Melanocyte of skin (primary cell): ENCODE measurements around a stretch of chr17.

- CAGE, long polyA plus RNA, 2 experiments, result no peak in any of the 2 experiments
Measured at GRCh38 chr17:40056572-40057001, 2.4 kb upstream of the MED24 start.

- CAGE, long polyA plus RNA, 2 experiments, result no peak in any of the 2 experiments
Measured at GRCh38 chr17:40063597-40063894, 781 bp downstream of the THRA start.

- CAGE, long polyA plus RNA, 2 experiments, result no peak in any of the 2 experiments
Measured at GRCh38 chr17:40097881-40098911, 2.2 kb downstream of the NR1D1 start.

DNA sequence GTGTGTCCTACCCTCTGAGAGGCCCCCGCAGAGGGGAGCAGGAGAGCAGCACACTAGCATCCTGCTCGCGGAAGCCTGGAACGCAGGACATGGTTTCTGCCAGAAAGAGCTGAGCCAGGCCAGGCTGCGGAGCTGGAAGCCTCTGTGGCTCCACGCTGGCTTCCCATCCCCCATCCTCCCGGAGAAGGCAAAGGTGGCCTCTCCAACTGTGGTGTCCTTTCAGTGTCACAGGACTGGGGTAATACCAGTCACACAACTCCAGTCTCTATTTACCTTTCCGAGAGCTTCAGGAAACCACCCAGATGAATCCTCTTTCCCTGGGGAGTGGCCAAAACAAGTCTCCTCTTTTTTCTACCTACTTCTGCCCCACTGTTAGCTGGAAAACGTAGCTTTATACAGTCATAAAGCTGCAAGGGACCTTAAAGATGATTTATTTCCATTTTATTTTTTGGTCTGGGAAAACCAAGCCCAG is 8.2 kb upstream of the MSL1 start:
- CAGE, long polyA plus RNA, 2 experiments, result no peak in any of the 2 experiments

DNA sequence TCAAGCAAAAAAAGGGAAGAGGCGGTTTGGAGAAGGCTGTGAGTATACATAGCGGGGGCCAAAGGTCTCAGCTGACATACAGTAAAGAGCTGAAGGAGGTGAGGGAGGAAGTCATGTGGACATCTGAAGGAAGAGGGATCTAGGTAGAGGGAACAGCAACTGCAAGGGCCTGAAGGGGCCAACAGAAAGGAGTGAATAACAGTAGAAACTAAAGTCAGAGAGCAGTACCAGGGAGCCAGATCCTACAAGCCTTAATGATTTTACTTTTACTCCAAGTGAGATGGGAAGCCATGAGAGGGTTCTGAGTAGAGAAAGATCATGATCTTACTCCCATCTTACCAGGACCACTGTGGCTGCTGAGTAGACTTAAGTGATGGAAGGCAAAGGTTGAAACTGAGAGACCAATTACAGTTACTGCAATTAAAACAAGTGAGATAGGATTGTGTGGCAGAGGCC is 3.5 kb upstream of the MSL1 start:
- CAGE, long polyA plus RNA, 2 experiments, result no peak in any of the 2 experiments

GRCh38 chr17:40124219-40124843 is 2.6 kb downstream of the MSL1 start:
- CAGE, long polyA plus RNA, 2 experiments, result no peak in any of the 2 experiments

DNA sequence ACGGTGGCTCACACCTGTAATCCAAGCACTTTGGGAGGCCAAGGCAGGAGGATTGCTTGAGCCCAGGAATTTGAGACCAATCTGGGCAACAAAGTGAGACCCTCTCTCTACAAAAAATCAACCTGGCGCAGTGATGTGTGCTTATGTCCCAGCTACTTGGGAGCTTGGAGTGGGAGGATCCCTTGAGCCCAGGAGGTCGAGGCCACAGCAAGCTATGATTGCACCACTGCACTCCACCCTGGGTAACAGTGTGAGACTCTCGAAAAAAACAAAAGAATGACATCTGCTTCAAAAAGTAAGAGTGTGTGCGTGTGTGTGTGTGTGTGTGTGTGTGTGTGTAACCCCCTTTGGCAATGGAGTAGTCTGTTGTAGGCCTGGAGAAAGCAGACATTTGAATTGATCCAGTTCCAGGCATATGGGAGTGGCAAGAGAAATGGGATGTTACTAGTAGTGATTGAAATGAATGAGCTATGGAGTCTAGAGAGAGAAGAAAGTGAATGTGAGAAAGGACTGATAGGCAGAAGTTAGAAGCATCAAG is 9.8 kb downstream of the CASC3 start:
- CAGE, long polyA plus RNA, 2 experiments, result no peak in any of the 2 experiments

DNA sequence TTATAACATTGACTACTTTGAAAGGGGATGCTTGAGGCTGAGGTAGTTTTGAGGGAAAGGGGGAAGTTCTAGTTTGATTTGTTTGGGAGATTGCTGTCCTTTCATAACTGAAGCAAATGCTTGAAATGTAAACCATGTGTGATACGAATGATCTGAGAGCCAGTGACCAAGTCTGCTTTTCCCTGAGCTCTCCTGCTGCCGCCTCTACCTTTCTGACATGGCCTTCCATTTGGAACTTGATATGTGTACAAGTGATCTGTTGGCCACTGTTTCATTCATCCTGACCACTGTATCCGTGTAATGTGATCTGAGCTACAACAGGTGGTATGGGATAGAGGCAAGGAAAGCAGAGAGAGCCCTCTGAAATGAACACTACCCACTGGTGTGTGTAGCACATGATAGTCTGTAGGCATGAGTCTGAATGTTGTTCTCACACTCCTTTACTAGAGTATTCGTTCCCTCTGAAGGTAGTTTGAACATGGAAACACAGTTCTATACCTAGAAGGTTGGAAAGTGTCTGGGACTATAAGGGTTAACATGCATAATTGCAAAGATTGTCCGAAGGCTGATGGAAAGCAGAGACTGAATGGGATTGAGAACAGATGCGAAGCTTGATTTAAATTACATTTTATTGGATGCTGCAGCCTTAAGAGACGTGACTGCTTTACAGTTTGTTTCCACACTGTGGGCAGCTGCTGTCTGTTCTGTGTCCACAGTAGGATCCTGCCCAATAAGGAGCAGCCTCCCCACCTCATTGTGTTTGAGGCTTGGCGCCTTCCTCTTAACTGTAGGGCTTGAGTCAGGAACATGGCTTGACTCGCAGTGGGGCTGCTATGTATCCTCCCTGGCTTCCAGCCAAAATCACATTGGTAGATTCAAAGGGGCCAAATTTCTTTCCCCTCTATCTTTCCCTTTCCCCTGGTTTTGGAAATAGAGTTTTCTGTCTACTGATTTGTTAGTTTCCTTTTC is 5.5 kb upstream of the RARA start:
- CAGE, long polyA plus RNA, 2 experiments, result no peak in any of the 2 experiments

GRCh38 chr17:40333788-40334707 is 25.1 kb downstream of the RARA start:
- CAGE, long polyA plus RNA, 2 experiments, result no peak in any of the 2 experiments

GRCh38 chr17:40472647-40473045 is 28.8 kb downstream of the TNS4 start:
- CAGE, long polyA plus RNA, 2 experiments, result no peak in any of the 2 experiments

DNA sequence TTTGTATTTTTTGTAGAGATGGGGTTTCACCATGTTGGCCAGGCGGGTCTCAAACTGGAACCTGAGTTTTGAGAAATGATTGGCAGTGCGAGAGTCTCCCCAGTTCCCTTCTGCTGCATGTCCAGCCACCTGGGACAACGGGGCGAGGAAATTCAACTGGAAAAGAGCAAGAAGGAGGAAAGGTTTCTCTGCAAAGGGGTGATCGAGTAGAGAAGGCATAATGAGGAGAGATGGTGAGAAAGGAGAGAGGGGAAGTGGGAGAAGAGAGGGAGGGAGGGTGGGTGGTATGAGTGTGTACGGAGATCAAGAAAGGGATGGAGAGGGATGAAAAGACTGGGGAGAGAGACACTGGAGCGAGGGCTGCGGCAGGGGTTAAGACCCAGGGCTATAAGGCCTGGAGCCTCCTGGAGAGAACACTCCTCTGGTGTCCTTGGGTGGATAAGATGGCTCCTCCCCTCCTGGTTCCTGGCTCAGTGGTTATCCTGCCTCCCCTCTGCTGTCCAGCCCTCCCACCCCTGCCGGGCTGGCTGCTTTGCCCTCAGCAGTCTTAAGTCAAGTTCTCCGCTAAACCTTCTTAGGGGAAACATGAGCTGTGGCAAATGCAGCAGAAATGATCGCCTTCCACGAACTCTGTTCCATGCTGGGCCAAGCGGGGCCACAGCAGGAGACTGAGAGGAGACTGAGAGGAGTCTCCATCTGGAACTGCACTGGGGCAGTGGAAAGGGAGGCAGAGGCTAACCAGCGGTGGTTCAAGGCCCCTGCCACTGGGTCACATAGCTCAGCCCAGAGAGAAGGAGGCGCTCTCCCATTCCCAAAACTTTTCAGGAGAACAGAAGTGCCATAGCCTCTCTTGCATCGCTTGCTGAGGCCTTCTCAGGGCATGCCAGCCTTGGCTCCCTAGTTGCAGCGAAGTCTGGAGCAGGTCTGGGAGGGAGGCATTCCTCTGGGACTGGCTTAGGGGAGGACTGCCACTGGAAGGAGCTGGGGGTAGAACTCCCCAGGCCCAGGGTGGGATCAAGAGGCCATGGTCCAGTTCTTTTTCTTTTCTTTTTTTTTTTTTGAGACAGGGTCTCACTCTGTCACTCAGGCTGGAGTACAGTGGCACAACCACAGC is 27.0 kb downstream of the TNS4 start:
- CAGE, long polyA plus RNA, 2 experiments, result no peak in any of the 2 experiments

DNA sequence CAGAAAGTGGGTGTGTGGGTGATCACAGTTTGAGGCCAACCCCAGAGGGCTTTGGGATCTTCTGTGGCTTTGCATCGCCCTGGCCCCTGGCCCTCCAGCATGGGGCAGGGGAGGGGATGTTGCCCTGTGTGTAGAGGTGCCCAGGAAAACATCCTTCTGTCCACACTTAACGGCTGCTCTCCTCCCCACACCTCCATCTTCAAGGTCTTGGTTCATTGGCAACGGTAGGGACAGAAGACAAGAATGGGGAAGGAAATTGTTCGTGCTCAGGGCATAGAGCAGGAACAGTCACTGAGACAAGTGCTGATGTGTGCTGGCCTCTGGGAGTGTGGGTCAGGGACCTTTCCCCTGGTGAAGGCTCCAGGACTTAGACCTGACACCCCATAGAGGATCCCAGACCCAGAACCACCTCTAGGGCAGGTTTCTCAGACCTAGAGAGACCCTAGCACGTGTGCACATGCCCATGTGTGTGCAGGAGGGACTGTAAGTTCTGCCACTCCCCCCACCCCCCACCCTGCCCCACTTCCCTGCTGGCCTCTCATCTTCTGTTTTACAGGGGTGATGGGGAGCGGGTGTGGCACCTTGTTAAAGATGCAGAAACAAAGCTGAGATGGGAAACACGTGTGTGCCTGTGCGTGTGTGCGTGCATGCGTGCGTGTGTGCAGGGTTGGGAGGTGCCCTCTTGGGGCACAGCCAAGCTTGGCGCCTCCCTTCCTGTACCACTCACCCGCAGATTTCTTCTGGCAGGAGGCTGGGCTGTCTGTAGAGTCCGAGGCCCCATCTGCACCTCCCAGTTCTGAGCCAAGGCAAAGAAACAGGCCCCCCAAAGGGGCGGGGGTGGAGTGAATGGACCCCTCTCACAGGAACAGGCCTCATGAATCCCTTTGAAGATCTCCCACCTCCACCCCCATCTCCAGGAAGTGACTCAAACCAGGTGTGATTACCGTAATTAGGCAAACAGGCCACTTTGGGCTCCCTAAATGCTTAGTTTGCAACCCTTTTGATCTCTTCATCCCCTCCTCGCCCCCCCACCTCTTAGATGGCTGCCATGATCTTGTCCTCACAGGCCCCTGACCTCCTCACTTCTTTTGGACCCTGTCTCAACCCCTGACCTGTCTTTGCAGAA is 21.1 kb downstream of the TNS4 start:
- CAGE, long polyA plus RNA, 2 experiments, result no peak in any of the 2 experiments

- CAGE, long polyA plus RNA, 2 experiments, result no peak in any of the 2 experiments
Measured at GRCh38 chr17:40534336-40534913, 30.8 kb downstream of the CCR7 start.

- CAGE, long polyA plus RNA, 2 experiments, result no peak in any of the 2 experiments
Measured at GRCh38 chr17:40553354-40554182, 11.7 kb downstream of the CCR7 start.

GRCh38 chr17:40560716-40561311 is 4.5 kb downstream of the CCR7 start:
- CAGE, long polyA plus RNA, 2 experiments, result no peak in any of the 2 experiments

DNA sequence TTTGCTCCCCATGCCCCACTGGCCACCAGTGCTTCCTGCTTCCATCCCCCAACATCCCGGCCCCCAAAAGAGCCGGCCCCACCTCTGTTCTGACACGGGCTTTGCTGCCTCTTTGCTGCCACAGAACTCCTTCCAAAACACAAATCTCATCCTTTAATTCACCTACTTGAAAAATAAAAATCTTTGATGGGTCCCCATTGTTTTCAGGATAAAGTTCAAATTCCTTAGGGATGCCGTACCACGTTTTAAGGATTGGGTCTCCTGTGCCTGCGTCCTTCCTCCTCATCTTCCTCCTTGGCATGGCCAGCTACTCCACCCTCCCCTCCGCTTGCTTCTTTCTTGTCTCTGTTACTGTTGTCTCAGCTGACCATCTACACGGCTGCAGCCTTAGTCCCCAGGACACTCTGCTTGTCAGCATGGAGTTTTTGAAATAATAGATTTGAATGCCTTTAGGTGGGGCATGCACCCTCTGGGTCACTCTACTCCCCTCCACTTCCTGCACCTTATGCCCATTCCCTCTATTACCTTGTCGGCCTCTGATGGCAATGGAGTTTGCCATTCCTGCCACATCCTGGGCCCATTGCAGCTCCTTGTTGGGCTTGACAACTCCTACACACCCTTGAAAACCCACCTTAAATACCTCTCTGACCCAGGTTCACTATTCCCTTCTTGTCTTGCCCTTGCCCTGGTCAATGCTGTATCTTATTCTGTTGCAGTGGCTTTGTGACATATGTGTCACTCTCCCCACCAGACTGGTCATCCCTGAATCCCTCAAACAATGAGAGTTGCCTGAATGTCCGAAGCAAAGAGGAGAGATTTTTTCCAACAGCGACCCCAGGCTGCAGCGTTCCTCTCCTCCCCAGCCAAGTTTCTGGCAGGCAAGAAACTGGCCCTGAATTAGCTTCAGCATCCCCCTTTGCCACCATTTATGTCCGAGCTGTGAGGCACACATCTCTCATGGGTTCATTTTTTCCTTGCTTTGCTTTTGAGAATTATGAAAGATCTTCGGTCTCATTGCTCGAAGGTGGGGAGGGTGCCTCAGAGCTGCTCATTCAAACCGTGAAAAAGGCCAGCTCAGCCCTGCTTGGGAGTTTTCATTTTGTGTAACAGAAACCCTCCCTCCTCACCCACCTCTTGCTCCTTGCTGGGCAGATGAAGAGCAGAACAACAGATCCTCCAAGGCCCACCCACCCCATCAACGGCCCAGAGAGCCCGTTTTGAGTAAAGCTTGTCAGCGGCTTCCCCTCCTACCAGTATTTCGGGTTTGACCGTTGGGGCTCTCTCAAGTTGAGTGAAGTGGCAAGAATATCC is 2.4 kb downstream of the CCR7 start:
- CAGE, long polyA plus RNA, 2 experiments, result no peak in any of the 2 experiments

DNA sequence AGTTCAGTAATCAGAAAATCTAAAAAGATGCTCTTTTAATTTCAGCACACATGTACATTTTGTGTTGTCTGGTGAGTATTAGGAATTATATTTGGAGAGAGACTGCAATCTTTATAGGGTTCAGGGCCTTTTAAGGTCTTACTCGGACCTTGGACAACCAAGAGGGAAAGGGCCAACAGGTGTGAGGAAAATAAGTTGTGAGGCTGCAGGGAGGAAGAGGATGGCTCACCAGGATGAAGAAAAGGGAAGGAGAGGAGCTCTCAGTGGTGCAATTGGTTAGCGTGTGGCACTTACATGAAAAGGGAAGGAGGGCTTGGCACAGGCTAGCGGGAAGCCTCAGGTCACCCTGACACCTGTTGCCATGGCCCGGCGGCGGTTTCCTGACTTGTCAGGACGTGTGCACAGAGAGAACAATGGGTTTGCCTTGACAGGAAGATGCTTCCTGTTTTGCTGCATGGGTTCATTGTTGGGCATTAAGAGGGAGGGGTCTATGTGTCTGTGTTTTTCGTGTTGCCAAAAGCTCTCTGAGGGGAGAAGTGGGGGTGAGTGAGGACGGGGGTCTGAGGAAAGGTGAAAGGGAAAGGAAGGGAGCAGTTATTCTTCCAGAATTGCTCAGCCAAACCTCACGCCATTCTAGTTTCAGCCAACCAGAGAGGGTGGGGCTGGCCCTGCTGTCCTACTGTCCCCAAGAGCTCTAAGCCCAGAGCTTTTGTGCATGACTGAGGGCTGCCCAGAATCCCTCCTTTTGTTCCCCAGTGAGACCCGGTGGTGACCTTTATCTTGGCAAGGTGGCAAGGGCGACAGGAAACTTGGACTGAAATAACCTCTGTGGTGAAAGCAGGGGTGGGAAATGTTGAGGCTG is 17.1 kb upstream of the CCR7 start:
- CAGE, long polyA plus RNA, 2 experiments, result no peak in any of the 2 experiments

DNA sequence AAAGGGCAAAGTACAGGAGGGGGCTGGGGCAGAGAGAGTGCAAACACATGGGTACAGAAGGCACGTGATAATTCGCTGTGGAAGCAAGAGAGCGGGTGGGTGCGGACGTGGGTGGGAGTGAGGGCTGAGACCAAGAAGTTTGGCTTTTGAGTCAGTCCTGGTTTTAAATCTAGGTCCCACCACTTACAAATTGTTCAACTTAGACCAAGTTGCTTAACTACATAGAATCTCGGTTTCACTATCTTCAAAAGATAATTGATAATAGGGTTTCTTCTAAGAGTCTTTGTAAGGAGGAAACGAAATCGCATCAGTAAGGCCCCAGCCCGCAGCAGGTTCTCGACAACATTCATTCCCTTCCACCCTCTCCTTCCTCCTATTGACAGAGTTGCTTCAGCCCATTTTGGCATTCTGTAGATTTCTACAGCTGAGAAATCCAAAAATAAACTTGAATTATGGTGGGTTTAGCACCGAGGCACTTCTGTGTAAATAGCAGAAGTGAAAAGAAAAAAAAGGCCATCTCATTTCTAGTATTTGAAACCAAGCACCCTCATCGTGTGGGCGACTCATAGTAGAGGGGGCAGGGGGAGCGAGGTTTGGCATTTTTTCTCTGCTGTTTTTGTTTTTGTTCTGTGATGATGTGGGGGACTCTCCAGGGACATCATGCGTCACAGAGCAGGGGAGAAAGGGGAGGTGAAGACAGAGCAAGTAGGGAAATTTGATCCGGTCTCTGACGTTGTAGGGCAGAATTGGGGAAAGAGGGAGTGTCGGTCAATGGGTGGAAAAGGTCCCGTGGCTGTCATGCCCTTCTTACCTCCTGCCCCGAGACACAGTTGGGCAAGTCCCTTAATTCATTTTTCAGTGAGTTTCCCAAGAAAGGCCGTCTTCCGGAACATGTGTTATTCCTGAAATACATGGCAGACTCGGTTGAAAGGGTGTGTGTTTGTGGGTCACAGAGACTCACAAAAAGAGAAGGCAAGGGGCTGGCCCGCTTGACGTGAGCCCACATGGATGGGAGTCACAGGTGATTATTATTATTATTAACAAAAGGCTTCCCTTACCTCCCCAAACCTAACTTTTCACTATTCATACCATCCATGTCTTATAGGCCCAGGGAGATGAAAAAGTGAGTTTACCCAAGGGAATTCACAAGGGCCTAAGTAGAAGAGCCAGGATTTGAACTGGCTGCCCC is 33.8 kb upstream of the CCR7 start:
- CAGE, long polyA plus RNA, 2 experiments, result no peak in any of the 2 experiments

- CAGE, long polyA plus RNA, 2 experiments, result no peak in any of the 2 experiments
Measured at GRCh38 chr17:40601445-40601914, 36.2 kb upstream of the CCR7 start.

GRCh38 chr17:40666431-40666737 is 1.4 kb upstream of the KRT222 start:
- CAGE, long polyA plus RNA, 2 experiments, result no peak in any of the 2 experiments